Breast epithelium (tissue), 2 donors: ENCODE results near the gene TMEM45B.

DNA sequence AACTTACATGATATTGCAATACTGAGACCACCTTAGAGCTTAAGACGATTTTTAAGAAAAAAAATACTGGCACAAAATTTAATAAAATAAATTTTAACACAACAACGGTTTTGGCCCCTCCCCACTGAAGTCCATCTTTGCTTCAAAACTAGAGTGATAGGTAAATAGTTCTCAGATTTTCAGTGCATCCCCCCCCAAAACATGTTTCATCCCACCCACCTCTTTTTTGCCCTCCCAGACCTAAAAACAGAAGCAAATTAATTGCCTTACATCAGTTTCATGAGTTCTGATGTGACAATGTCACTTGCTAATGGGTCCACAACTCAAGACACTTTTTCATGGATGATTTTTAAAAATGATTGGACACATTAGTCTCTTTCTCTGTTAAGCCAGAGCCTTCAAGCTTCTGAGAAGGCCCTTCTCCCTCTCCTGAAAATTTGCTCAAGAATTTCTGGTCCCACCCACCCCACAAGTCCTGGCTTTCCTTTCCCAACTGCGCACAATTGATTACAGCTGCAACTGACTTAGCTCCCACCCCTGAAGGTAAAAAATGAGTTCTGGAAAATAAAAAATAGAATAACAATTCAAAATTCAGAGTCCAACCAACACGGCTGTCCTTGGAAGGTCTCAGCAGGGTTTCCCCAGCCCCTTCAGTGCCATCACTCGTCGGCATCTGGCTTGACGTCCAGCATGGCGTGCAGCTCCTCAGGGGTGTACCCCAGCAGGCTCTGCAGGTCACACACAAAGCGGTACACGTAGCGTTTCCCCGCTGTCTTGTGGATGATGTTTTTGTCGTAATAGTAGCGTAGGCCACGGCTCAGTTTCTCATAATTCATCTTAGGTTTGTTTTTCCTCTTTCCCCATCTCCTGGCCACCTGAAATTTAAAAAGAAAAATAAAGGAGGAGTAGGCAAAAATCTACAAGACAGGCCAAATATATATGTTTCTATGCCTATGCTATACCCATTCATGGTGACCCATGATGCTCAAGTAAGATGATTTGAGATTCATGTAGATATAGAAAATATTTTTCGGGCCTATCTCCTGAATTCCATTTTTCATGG, 125.3 kb downstream of the ETS1 start:
- PRO-cap, result no peak
- RAMPAGE, long total RNA, 2 experiments, result no peak in any of the 2 experiments

DNA sequence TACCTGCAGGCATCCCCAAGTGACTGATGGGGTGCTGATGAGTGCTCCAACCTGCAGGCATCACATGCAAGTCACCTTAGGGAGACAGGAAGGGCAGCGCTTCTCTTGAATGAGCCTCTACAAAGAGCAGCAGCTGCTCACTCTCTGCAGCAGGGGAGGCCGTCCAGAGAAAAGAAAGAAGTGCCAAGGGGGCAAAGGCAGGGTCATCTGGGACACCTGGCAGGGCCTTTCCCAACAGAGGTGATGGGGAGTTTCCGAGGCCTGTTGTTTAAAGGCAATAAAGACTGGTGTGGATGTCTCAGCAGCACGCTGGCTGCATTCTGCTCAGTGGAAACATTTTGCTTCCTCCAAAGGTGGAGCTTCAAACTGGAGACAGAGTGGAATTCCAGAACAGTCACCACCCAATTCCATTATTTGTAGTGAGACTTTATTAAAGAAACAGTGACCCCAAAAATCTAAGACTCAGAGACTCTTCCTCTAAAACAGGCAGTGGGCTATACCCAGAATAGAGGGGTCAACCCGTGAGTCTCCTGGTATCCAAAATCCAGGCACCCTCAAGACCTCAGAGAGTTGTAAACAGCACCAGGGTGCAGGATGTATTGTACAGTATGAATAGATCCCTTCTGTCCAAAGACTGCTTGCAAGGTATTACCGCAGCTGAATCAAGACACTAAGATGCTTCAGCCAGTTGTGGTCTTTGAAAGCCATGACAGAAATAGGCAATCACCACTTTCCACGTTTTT, 113.6 kb downstream of the ETS1 start:
- PRO-cap, result no peak
- RAMPAGE, long total RNA, 2 experiments, result no peak in any of the 2 experiments

GRCh38 chr11:128483257-128483846, 104.0 kb downstream of the ETS1 start:
- PRO-cap, result no peak
- RAMPAGE, long total RNA, 2 experiments, result no peak in any of the 2 experiments

- PRO-cap, result no peak
- RAMPAGE, long total RNA, 2 experiments, result no peak in any of the 2 experiments
These were observed 65.7 kb downstream of the ETS1 start for GRCh38 chr11:128521629-128522071.

- PRO-cap, result no peak
- RAMPAGE, long total RNA, 2 experiments, result no peak in any of the 2 experiments
These were observed 38.0 kb downstream of the ETS1 start for GRCh38 chr11:128549239-128549821.

GRCh38 chr11:128575990-128576614, 11.3 kb downstream of the ETS1 start:
- PRO-cap, result no peak
- RAMPAGE, long total RNA, 2 experiments, result no peak in any of the 2 experiments

DNA sequence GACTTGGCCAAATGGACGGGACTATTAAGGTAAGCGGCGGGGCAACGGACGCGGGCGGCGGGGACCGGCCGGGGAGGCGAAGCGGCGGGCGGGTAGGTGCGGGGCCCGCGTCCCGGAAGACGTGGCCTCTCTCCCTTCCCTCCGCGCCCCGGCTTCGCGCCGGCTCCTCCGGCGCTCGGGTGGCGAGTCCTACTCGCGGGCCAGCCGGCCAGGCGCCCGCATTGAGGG, 290 bp downstream of the FLI1 start:
- PRO-cap, result no peak
- RAMPAGE, long total RNA, 2 experiments, result no peak in any of the 2 experiments

GRCh38 chr11:128733613-128734378, 39.9 kb downstream of the FLI1 start:
- PRO-cap, result no peak
- RAMPAGE, long total RNA, 2 experiments, result no peak in any of the 2 experiments

- PRO-cap, result no peak
- RAMPAGE, long total RNA, 2 experiments, result no peak in any of the 2 experiments
These were observed 6.0 kb downstream of the TP53AIP1 start for GRCh38 chr11:128936556-128937144.

GRCh38 chr11:129141629-129142385, 50.3 kb downstream of the ARHGAP32 start:
- PRO-cap, result no peak
- RAMPAGE, long total RNA, 2 experiments, result no peak in any of the 2 experiments

- PRO-cap, result no peak
- RAMPAGE, long total RNA, 2 experiments, result no peak in any of the 2 experiments
These were observed 47.7 kb upstream of the ARHGAP32 start for GRCh38 chr11:129239754-129240332.

- PRO-cap, result no peak
- RAMPAGE, long total RNA, 2 experiments, result no peak in any of the 2 experiments
These were observed 90.4 kb upstream of the ARHGAP32 start for GRCh38 chr11:129282582-129282865.

DNA sequence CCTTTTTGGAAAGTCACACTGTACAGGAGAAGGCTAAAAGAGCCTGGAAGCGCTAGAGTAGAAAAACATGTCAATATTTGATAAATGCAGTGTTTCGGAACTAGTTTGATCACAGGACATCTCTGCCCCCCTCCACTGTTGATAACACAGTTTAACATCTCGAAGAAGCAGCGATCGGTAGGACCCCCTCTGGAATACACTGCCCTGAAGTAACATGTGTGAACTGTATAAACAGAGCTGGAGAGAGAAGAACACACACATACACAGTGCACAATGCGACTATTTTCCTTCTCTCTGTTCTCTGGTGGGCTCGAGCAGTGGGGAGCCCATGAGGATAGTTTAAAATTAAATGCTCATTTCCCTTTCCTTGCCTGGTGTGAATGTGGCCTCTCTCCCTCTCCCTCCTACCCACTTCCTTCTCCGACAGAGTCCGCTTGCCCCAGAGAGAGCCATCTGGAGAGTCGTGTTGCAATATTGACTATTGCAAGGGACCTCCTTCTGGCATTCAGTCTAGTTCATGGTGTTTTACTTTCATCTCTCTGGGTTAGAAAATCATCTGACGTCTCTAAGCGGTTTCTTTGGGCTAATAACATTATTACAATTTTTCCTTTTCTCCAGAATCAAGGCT, 51.7 kb upstream of the BARX2 start:
- PRO-cap, result no peak
- RAMPAGE, long total RNA, 2 experiments, result no peak in any of the 2 experiments

GRCh38 chr11:129458596-129459224, 83.1 kb downstream of the BARX2 start:
- PRO-cap, result no peak
- RAMPAGE, long total RNA, 2 experiments, result no peak in any of the 2 experiments

- PRO-cap, result no peak
- RAMPAGE, long total RNA, 2 experiments, result no peak in any of the 2 experiments
These were observed 12.2 kb upstream of the TMEM45B start for GRCh38 chr11:129803388-129803961.

- PRO-cap, result unidirectional peak, plus-strand start at chr11:129815850
- RAMPAGE, long total RNA, 2 experiments, result start-site peak on the plus strand in 1 of 2 experiments, at chr11:129815848-129815854 at its widest, 76 reads per replicate
These were observed at the start of gene TMEM45B for GRCh38 chr11:129815402-129816189. Gene TMEM45B (plus strand): TSS chr11:129815848.

DNA sequence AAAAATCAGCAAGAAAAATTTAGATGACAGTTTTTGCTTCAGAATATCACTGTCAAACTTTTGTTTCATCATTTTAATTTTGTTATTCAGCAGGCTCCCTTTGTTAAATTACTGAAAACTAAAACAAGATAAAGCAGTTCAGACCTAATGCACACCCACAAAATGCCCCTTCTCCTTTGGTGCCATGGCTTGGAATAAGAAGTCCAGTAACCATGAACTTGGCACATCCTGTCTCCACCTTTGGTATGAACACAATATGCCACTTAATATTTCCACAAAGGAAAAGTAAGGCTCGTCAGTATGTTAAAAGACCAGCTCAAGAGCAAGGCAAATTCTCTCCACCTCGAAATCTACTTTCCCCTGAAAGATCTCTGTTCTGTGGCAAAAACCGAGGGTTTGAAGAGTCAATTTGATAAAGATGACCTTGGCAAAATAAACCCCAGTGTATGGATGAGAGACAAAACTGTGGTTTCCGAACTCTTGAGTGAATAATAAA, 6.4 kb upstream of the NFRKB start:
- PRO-cap, result no peak
- RAMPAGE, long total RNA, 2 experiments, result no peak in any of the 2 experiments

GRCh38 chr11:130076590-130077289, 7.0 kb downstream of the APLP2 start:
- PRO-cap, result no peak
- RAMPAGE, long total RNA, 2 experiments, result no peak in any of the 2 experiments

GRCh38 chr11:130135453-130135757, 24.2 kb upstream of the ST14 start:
- PRO-cap, result no peak
- RAMPAGE, long total RNA, 2 experiments, result no peak in any of the 2 experiments

GRCh38 chr11:130140160-130140538, 19.4 kb upstream of the ST14 start:
- PRO-cap, result no peak
- RAMPAGE, long total RNA, 2 experiments, result no peak in any of the 2 experiments